ENCODE measurements around a stretch of chr14.

DNA sequence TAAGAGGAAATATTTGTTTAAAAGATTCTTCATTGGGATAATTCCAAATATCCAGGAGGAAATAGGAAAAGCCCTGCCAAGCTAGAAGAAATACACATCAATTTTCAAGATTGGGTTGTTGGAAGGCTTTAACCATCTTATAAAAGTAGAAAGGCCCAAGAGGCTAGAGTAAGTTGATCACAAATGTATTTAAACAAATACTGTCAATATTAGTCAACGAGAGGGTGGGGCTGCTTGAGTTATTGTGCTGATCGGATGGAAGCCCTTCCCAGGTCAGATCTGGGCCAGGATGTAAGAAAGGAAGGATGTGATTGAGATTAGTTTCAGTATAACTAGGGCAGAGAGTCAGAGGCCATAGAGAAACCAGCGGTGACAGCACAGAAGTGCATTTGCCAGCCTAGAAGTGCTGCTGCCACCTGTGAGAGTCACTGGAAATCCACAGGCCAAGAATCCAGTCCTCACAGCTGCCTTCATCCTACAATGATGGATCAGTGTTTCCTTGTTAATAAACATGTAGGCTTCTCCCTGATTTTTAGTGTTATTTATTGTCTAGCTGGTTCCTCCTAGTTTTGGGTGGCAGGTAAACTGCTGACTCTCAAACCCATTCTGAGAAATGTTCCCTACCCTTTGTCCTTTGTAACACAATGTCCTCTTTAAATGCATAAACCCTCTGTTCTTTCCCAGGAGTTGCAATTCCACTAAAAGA lies 9.8 kb upstream of the FERMT2 start:
- PRO-cap: unidirectional peak, plus-strand start at position 357 of the sequence

GRCh38 chr14:53245050-53245490 lies 91.9 kb upstream of the DDHD1 start:
- PRO-cap: no peak

GRCh38 chr14:53946415-53947351 lies 9.9 kb downstream of the BMP4 start:
- PRO-cap: no peak

GRCh38 chr14:54087449-54087732 lies 130.8 kb upstream of the BMP4 start:
- PRO-cap: no peak

GRCh38 chr14:54564755-54565444 lies 2.0 kb upstream of the SAMD4A start:
- PRO-cap: bidirectional peak, plus-strand start at chr14:54565325, minus-strand start at chr14:54565221; bidirectional peak, plus-strand start at chr14:54565343, minus-strand start at chr14:54565361

- PRO-cap: no peak
Measured at GRCh38 chr14:54628754-54629261, 61.9 kb downstream of the SAMD4A start.

GRCh38 chr14:54669553-54670467 lies 102.9 kb downstream of the SAMD4A start:
- PRO-cap: no peak

DNA sequence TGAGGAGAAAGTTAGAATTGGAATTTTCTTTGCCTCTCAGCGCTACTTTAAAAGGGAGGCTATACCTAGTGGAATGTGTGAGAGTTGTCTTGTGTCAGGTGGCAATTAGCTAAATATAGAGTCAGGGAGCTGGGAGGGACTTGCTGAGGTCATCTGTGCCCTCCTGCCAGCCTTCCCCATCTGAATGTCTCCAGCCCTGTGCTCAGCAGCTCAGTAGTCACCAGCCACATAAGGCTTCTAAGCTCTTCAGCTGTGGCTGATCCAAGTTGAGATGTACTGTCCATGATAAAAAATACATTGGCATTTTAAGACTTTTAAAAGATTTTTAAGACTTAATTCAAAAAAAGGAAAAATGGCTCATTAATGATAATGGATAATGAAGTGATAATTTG lies 132.3 kb downstream of the SAMD4A start:
- PRO-cap: bidirectional peak, plus-strand start at position 179 of the sequence, minus-strand start at position 78 of the sequence

- PRO-cap: no peak
Measured at GRCh38 chr14:54706412-54706993, 139.6 kb downstream of the SAMD4A start.

DNA sequence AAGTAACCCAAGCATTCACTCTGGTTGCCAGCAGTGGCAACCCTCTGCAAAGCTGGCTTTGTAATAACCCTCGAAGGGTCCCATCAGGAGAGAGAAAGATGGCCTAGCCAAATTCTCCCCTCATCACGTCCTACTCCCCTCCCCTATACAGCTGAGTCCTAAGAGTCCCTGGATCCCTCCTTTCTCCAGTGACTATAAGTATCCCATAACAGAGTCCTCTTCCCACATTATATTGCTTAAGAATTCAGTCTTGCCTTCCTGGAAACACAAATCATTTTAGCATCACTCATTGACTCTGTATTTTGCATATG lies 130.3 kb downstream of the GCH1 start:
- PRO-cap: no peak

DNA sequence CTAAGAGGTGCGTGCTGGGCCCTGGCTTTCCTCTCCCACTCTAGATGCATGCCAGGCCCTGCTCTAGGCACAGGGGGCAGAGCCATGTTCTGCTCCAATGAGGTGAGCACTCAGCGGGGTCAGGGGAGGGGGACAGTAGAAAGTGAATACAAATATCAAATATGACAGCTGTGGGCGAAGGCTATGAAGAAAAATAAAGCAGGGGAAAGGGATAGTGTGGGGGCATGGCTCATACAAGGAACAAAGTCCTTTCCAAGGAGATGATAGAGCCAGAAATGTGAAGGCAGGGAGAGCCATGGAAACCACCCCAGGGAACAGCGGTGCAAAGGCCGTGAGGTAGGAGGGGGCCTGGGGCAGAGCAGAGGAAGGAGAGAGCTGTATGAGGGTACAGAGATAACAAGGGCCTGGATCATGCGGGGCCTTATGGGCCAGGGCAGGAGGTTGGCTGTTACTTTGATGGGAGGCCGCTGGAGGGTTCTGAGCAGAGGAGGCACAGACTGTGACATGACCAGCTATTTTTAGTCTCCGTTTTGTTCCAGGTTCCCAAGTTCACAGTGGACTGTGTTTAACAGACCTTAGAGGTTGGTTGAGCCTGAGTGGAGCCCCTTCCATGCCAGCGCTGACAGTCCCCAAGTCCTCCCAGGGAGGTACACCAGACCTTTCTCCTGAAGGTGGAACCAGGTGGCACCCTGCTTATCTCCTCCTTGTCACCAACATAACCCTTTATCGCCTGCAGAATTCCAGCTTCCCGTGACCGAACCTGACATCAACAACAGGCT lies 118.6 kb downstream of the GCH1 start:
- PRO-cap: no peak

- PRO-cap: no peak
Measured at GRCh38 chr14:54784725-54785104, 117.9 kb downstream of the GCH1 start.

GRCh38 chr14:54837696-54837886 lies 65.0 kb downstream of the GCH1 start:
- PRO-cap: no peak

DNA sequence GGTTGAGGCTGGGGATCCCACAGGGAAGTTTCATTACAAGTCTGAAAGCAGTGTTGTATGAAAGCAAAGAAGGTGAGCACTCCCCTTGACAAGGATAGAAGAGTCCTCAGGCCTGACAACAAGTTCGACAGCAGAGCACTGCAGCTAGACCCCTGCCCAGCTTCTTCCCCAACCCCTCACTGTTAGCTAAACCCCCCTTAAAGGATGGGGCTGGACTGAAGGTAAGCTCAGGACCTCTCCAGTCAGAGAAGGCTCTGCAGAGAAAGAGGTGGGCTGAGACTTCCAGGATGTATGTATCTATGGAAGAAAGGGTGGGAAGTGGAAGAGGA lies 43.5 kb downstream of the GCH1 start:
- PRO-cap: no peak

DNA sequence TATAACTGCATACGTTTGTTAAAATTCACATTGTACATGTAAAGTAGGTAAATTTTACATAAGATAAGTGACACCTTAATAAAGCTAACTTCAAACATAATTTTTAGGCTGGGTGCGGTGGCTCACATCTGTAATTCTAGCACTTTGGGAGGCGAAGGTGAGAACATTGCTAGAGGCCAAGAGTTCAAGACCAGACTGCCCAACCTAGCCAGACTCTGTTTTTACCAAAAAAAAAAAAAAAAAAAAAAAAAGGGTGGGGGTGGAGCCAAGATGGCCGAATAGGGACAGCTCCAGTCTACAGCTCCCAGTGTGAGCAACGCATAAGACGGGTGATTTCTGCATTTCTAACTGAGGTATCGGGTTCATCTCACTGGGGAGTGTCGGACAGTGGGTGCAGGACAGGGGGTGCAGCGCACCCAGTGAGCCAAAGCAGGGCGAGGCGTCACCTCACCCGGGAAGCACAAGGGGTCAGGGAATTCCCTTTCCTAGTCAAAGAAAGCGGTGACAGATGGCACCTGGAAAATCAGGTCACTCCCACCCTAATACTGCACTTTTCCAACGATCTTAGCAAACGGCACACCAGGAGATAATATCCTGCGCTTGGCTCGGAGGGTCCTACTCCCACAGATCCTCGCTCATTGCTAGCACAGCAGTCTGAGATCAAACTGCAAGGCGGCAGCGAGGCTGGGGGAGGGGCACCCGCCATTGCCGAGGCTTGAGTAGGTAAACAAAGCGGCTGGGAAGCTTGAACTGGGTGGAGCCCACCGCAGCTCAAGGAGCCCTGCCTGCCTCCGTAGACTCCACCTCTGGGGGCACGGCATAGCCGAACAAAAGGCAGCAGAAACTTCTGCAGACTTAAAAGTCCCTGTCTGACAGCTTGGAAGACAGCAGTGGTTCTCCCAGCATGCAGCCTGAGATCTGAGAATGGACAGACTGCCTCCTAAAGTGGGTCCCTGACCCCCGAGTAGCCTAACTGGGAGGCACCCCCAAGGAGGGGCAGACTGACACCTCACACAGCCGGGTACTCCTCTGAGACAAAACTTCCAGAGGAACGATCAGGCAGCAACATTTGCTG lies 32.2 kb downstream of the GCH1 start:
- PRO-cap: no peak

DNA sequence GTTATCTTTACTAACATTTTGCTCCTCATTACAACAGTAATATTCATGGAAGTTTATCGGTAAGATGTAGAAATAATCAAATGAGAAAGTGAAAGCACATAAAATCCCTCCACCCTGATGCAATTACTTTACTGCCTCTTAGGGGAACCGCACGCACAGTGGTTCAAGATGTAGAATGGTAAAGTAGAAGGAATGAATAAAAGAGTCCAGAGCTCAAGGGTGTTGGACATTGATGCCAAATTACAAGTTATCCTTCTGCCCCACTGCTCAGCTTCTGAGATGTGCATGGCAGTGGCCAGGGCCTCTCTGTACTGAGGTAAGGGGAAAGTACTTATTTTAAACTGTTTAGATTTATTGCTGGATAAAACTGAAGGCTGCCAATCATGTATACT lies 20.6 kb downstream of the GCH1 start:
- PRO-cap: no peak

GRCh38 chr14:55077025-55077606 lies 25.7 kb downstream of the MAPK1IP1L start:
- PRO-cap: no peak

- PRO-cap: no peak
Measured at GRCh38 chr14:55111218-55111698, 17.8 kb upstream of the LGALS3 start.

DNA sequence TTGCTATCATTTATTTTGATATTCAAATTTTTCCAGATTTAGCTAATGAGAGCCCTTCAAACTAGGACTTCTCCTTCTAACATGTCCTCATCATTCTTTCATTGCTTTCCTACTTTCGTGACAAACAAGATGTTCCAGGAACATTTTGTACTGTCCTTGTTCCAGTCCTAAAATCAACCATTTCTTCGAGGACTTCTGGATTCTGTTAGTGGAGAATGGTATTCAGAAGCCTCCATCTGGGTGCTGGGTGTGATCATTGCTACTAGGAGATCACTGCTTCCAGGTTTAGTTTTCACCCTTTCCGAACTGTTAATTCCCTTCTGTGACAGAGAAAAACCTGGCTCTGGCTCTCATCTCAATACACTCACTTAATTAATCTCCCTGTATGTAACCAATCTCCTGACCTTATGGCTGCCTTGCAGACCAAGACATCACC lies 29.5 kb upstream of the FBXO34 start:
- PRO-cap: no peak

- PRO-cap: no peak
Measured at GRCh38 chr14:55272827-55273220, 1.6 kb downstream of the FBXO34 start.

Measured in trachea (tissue), 1 donor.